Placental epithelial cell (primary cell): ENCODE measurements around a stretch of chr10.

DNA sequence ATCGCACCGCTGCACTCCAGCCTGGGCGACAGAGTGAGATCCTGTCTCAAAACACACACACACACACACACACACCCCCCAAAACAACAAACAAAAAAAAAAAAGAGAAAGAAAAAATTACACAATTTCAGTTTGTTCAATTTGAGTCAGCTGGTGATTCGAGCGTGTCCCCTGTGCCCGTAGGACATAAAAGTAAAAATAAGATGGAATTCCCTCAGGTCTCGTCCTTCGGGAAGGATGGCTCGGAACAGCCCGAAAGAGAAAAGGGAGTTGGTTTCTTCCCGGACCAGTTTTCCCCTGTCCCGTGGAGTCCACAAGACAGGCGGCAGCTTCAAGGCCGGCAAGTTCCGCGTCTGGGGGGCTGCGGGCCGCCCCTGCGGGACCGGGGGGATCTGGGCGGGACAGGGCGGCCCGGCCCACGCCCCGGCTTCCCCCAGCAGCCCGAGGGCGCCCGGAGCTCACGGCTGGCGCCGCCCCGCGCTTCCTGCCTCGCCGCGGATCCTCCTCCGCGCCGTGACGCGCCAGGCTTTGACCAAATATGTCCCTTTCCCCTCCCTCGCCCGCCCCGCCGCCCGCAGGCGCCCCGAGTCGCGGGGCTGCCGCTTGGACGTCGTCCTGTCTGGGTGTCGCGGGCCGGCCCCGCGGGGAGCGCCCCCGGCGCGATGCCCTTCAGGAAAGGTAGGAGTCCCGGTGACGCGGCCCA is 55.7 kb downstream of the RBM17 start:
- CAGE, long polyA plus RNA: no peak

DNA sequence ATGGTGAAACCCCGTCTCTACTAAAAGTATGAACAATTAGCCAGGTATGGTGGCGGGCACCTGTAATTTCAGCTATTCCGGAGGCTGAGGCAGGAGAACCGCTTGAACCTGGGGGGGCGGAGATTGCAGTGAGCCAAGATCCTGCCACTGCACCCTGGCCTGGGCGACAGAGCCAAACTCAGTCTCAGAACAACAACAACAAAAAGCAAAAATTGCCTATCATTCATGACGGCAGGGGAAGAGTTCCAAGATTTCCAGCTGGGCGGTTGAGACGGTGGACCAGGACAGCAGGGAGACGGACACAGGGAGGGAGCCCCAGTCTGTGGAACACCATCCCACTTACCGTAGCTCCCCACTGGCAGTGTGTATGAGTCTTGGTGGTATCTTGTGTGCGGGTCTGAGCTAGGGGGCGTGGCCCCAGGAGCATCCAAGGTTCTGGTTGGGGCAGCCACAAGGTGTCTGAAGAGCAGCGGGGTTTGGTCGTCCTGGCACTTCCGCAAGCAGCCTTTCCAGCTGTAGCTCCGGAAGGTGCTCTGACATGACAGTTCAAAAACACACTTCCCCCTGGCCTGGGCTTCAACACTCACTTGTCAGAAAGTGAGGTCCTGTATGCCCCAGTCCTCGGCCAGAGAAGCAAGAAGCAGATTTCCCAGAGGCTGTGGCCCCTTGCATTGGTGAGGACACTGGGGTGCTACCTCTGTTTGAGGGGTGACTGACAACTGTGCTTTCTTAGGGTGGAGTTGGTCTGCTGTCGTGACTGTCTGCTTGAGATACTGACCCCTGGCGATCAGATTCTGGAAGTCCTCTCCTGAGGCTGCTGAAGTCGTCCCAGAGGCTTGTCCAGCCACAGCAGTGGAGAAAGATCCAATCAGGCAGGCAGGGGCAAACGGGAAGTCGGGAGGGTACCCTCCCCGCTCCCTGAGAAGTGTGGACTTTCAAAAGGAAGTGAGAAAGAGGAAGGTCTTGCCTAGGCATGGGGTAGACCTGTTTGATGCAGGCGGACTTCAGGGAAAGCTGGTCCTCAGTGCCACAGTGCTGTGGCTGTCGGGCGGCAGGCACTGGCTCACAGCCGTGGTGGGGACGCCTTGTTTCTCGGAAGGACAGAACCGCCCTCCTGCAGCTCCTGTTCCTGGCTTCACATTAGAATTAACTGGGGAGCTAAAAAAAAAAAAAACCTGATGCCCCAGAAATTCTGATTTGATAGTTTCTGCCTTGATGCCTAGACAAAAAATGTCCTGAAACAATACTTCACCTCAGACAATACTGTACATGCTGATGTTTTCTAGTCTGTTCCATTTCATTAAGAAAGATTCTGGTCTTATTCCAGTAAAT is 51.5 kb upstream of the PFKFB3 start:
- CAGE, long polyA plus RNA: no peak

GRCh38 chr10:6222309-6223083 is 19.8 kb downstream of the PFKFB3 start:
- CAGE, long polyA plus RNA: no peak

- CAGE, long polyA plus RNA: no peak
Measured at GRCh38 chr10:6246736-6247308, 44.1 kb downstream of the PFKFB3 start.

- CAGE, long polyA plus RNA: no peak
Measured at GRCh38 chr10:6299850-6300987, 97.5 kb downstream of the PFKFB3 start.

GRCh38 chr10:6494783-6495542 is 85.1 kb downstream of the PRKCQ start:
- CAGE, long polyA plus RNA: no peak

DNA sequence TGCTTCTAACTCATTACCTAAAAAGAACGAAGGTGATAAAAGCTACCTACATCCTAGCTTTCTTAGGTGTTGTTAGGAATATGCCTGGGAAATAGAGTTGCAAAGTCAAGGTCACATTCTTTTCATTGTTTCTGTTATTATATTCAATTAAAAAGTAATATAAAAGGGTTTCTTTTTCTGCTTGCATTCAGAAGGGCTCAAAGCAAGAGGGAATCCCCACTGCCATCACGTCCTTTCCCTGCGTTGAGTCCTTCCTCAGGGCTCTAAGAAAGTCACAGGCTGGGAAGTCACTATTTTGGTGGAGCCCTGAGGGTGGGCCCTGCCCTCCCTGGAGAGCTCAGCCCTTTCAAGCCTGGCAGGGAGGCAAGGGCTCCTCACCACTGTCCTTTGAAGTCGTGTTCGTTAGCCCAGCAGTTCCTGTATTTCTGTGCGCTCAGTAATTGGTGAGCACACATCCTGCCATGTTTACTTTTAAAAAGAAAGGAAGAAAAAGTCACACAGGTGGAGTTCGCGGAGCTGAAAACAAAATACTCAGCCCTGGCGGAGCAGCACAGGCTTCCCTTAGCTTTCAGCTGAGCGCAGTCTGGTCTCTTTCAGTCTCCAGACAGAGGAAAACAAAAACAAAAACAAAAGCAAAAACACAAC is 37.2 kb downstream of the PRKCQ start:
- CAGE, long polyA plus RNA: no peak

- CAGE, long polyA plus RNA: no peak
Measured at GRCh38 chr10:6579125-6579811, 808 bp downstream of the PRKCQ start.

- CAGE, long polyA plus RNA: no peak
Measured at GRCh38 chr10:6586334-6587005, 6.4 kb upstream of the PRKCQ start.

GRCh38 chr10:6591844-6592622 is 12.0 kb upstream of the PRKCQ start:
- CAGE, long polyA plus RNA: no peak

- CAGE, long polyA plus RNA: no peak
Measured at GRCh38 chr10:6722149-6722729, 142.2 kb upstream of the PRKCQ start.

- CAGE, long polyA plus RNA: no peak
Measured at GRCh38 chr10:6916840-6917588, 336.9 kb upstream of the PRKCQ start.

- CAGE, long polyA plus RNA: no peak
Measured at GRCh38 chr10:7306067-7306338, 104.8 kb downstream of the SFMBT2 start.

- CAGE, long polyA plus RNA: no peak
Measured at GRCh38 chr10:7334475-7335031, 76.3 kb downstream of the SFMBT2 start.

DNA sequence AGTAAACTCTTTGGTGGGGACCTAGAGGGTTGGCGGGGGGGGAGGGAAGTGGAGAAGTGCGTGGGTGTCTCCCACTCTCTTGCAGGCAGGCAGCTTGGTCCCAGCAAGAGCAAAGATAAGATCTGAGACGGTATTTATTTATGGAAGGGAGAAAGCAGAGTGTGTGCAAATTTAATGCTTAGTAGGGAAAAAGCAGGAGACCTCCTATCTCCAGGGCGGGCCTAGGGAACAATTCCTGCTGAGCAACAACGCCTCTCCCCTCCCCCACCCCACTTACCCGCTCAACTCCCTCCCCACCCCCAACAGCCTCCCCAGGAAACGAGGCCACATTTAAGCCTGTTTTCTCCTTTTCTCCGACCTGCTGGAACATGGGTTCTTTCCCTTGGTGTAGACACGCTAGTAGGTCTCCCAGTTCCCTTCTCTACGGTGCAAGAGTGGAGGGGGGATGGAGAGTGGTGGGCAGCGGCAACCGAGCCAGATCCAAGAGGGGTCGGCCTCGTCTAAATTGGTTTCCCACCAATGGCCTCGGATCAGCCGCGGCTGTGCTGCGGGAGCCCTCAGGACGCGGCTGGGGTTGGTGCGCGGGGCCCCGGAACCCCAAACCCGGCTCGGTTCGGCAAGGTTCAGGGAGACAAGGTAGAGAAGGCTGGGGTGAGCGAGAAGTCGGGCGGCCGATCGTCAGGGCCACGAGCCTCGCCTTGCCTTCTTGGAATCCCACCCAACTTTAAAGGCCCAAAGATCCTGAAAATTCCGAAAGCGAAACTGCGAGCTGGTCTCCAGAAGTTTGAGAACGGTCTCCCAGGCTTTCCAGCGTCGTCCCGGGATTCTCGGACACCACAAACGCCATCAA is 3.7 kb downstream of the SFMBT2 start:
- CAGE, long polyA plus RNA: no peak

GRCh38 chr10:7480820-7481322 is 70.0 kb upstream of the SFMBT2 start:
- CAGE, long polyA plus RNA: no peak

DNA sequence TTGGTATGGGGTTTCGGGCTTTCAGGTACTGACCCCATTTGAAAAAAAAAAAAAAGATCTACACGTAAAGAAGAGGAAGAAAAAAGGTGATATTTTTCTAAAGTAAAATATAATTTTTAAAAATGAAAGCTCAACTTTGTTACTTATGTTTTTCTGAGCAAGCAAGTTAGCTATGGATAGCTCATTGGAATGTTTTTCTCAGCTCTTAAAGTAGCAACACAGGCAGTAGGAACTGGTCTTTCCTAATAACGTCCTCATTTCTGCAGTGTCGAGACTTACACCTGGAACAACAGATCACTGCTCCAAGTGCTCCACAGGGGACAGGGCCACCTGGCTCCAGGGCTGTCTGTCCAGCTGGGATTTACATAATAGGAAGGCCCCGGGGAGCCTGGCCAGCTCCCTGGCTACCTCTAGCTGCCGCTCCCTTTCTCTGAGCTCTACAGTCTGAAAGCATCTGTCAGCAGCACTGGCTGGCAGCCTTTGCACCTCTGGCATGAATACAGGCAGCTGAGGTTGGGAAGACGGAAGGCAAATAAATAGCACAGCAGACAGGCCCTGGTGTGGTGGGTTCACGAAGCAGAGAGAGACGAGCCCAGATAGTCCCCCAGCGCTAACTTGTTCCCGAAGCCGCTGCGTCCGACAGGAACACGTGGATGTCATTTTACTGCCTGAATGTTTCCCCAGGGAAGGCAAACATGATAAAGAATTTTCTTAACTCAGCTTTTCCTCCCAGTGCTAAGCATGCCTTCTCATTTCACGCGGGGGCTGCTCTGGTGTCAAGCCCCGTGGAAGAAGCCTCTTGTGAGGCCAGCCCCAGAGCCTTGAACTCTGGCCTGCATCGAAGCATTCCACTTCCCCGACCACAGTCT is 105.5 kb downstream of the ITIH5 start:
- CAGE, long polyA plus RNA: no peak

DNA sequence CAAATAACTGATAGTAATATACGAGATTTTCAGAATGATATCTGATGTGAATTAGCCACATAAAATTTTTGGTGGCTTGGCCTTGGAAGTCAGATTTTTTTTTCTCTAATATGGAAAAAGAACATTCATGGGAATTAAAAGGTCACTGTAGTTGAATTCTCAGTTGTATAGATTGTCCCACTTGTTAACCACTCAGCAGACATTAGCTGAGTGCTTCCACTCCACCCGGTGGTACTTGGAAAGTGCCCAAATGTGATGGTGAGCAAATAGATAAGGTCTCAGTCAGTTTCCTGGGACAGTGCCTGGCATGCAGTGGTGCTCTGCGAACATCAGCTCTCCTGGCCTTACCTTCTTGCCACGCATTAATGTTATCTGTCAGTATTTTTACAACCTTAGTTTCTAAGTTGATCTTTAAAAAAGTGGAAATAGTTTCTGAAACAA is 1.4 kb downstream of the ATP5F1C start:
- CAGE, long polyA plus RNA: no peak

DNA sequence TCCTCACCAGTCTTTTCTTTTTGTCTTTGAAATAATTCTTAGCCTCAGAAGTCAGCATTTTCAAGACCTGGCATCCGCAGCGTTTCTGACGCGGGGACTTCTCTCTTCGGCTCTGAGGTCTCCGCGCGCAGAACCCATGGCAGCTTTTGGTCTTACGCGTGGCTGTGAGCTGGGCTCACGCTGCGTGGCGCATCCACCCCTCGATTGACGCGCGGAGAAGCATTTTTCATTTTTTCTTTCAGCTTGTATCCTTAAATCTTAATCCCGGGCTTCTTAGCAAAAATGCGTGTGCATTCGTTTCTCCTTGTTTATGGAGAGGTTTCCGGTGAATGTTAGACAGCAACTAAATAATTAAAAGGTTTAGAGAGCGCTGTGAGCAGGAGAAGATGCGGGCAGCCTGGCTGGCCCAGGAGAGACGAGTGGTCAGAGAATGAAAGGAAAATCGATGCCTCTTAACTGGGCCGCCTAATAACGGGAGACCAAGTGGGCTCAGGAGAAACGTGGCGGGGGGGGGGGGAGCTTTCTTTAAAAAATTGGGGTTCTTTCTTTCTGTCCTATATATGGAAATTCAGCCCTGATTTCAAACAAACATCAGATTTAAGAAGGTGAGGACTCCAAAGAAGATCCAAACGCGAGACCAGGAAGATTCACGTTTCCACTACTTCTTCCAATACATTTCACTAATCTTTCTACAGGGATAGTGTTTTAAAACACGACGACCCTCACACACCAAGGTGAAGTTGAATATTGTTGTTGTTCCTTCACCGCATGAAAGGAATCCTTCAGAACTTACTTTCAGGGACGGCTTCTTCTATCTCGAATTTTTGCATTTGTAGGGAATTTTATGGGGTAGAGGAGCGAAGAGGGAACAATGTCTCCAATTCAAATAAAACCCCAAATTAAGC is 1.8 kb upstream of the GATA3 start:
- CAGE, long polyA plus RNA: no peak

- CAGE, long polyA plus RNA: no peak
Measured at GRCh38 chr10:8061057-8062126, 6.9 kb downstream of the GATA3 start.